ENCODE data around the genes UBAP2L and CKS1B.

DNA sequence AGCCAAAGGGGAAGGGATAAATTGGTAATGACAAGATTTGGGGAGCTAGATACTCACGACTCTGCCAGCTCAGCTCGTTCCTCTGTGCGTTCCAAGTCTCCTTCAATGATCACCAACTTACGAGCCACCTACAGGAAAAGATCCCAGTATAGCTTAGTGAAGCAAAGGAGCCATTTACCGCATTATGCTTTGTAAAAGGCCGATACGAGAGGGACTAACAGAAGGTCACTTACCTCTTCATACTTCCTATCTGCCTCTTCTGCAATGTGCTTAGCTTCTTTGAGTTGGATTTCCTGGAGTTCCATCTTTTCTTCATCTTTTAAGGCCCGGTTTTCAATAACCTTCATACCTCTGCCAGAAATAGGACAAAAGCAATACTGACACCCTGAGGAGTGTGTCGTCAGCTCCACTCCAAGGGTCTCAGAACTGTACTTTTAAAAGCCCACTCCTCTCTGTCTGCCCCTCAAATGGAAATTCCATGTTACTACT is 19.0 kb downstream of the TPM3 start:
- PRO-cap, result no peak

- PRO-cap, result no peak
Observed at GRCh38 chr1:154178908-154179596, 12.8 kb downstream of the TPM3 start.

DNA sequence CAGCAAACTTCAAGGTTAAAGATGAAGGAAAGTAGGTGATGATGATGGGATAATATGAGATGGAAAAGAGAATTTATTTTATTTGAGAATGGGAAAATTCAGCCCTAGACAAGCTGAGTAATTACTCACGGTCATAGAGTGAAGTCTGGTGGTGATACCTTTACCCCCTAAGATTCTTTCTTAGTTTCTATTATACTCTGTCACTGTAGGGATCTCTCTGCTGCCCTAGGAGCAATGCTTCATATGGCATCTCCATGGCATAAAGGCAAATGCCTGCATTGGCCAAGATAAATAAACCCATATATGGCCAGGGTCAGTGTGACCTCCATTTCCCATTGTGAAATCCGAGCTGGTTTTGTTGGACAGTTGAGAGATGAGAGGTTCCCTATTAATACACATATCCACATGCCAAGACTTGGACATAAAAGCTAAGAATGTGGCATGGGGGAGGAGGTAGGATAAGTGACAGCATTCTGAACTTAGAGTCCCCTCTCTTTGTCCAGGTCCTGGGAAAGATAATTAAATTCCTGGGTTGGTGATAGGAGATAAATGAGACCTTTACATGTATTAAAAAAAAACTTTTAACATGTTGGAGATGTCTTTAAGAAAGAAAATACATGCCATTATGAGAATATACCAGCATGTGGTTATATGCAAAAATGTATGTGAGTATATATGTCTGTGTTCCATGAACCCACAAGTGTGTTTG is 1.3 kb downstream of the TPM3 start:
- PRO-cap, result no peak

- PRO-cap, result no peak
Observed at GRCh38 chr1:154193808-154194186, 1.9 kb upstream of the TPM3 start.

- PRO-cap, result bidirectional peak, plus-strand start at chr1:154220958, minus-strand start at chr1:154220637
Observed at GRCh38 chr1:154220850-154221014, at the start of gene UBAP2L. Gene UBAP2L (plus strand): TSS chr1:154220955.

- PRO-cap, result no peak
Observed at GRCh38 chr1:154277935-154278271, 5.5 kb downstream of the HAX1 start.

- PRO-cap, result no peak
Observed at GRCh38 chr1:154340580-154341101, 15.3 kb downstream of the ATP8B2 start.

- PRO-cap, result no peak
Observed at GRCh38 chr1:154425530-154426125, 20.5 kb downstream of the IL6R start.

GRCh38 chr1:154556371-154556914 is 2.0 kb downstream of the UBE2Q1 start:
- PRO-cap, result no peak

GRCh38 chr1:154582565-154583375 is 15.2 kb downstream of the CHRNB2 start:
- PRO-cap, result no peak

DNA sequence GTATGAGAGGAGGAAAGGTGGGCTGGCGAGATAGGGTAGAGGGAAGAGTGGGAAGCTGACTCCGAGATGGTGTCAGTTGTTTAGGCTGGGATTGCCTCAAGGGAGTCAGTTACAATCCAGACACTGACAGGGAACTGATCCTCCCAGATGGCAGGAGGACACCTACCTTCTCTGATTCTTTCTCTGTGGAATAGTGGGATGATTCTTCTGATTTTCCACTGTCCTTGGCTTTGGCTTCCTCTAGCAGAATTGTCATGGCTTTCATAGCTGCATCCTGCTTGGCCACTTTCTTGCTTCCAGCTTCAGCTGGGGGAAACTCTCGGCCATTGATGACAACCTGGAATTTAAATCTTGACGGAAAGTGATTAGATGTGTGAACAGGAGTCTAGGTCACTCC is 9.8 kb downstream of the ADAR start:
- PRO-cap, result no peak

- PRO-cap, result no peak
Observed at GRCh38 chr1:154837214-154837984, 32.7 kb downstream of the KCNN3 start.

- PRO-cap, result no peak
Observed at GRCh38 chr1:154862826-154863385, 7.2 kb downstream of the KCNN3 start.

DNA sequence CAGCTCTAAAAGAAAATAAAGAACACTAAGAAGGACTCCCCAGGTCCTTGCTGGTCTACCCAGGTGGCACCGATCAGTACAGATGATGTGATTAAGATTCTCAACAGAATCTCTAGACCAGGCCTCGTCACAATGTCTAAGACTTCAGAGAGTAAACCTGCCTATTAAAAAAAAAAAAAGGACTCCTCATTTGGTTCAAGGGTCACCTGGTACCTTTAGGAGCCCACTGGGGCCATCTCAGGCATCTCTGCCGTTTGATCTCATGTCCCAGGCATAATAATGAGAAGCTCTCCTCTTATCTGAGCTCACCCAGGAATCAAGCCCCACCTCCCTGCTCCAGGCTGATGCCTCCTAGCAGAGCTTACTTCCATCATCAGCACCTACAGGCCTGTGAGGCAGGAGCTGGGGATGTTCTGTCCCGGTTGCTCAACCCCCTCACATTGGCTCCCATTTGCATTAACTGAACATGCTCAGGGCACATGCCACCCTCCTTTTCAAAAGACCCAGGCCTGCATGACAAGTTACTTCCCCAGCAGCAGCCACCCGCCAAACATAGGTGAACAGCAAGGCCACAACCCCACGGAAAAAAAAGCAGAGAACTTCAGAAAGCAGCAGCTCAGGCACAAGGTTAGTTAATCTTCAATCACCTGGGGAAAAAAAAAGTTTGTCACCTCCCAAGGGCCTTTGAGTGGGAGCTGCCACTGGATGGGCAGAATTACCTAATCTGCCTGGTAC is 4.7 kb downstream of the KCNN3 start:
- PRO-cap, result no peak

- PRO-cap, result no peak
Observed at GRCh38 chr1:154868980-154869764, 909 bp downstream of the KCNN3 start.

GRCh38 chr1:154971340-154971754 is 800 bp upstream of the SHC1 start:
- PRO-cap, result no peak

GRCh38 chr1:154974597-154975382 is at the start of gene CKS1B:
Gene CKS1B (plus strand): TSS chr1:154974681.
- PRO-cap, result bidirectional peak, plus-strand start at chr1:154974681, minus-strand start at chr1:154974356; bidirectional peak, plus-strand start at chr1:154975017, minus-strand start at chr1:154974882; unidirectional peak, minus-strand start at chr1:154975215

DNA sequence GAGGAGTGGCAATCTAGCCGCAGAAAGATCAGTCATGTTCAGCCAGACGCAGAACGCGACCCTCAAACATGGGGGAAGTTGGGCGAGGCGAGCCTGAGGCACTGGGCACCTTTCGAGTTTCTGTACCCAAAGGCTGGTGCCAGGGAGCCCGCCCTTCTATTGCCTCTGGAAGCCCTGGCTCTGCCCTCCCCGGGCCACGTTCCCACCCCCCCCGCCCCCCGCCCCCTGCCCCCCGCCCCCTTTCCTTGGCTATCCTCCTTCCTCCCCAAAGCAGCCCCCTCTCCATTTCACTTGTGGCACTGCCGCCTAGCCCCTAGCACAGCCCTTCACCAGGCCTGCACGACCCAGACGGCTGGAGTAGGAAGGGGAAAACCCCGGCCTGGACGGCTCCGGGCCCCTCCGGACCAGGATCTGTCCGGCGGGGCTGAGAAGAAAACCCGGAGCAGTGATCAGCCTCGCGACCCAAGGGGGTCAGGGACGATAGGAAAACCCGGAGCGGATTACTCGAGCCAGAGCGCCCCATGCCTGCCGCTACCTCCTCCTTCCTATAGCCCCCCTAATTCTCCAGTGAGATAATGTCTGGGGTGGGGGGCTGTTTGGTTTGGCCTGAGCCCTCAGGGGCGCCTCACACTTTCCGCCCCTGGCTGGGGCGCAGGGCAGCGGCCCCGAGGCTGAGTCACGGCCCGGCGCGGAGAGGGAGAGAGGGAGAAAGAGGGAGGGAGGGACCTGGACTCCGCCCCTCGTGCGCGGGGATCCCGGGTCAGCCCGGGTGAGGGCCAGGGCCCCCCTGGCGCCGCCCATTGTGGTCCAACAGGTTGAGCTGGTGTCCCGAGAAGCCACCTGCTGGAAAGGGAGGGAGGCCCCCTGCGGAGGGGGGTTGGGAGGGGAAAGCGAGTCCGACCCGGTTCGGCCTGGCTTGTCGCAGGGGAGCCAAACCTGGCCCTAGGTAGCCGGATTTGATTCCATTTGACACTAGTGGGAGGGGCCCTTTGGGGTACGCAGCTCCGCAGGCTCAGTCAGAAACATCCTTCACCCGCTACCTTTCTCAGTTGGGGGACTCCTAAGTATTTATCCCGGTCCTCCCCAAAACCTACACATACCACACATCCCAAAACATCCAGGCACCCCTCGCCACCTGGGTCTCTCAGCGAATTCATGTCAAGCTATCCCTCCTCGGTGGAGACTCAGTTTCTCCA is 1.8 kb upstream of the ZBTB7B start:
- PRO-cap, result bidirectional peak, plus-strand start at position 286 of the sequence, minus-strand start at position 120 of the sequence; unidirectional peak, minus-strand start at position 337 of the sequence; bidirectional peak, plus-strand start at position 736 of the sequence, minus-strand start at position 428 of the sequence

GRCh38 chr1:155001993-155002701 is 455 bp upstream of the ZBTB7B start:
- PRO-cap, result unidirectional peak, minus-strand start at chr1:155002108

- PRO-cap, result no peak
Observed at GRCh38 chr1:155009386-155010203, 7.0 kb downstream of the ZBTB7B start.

Data from SEM (cell line).